Right atrium auricular region (tissue), 2 donors: ENCODE results near the genes PLPPR5, LRRC39, RTCA and CDC14A.

DNA sequence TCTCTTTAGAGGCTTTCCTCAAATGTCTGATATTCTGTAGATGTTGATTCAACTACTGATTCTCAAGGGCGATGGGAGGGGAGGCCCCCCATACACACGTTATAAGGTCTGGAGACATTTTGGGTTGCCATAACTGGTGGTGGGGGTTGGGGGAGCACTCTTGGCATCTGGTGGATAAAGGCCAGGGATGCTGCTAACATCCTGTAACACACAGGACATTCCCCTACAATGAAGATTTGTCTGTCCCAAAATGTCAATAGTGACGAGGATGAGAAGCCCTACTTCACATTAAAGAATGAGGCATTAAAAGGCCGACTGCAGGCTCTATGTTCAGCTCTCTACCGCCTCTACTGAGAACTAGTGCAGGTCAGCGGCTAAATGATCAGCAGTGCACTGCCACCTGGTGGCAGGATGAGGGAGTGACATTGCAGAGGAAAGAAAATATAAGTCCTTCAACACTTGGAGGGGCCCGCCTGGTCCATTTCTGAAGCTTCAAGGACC, 29.5 kb downstream of the ALG14 start:
- PRO-cap: no peak
- RAMPAGE, long total RNA, 2 experiments: no peak in any of the 2 experiments

DNA sequence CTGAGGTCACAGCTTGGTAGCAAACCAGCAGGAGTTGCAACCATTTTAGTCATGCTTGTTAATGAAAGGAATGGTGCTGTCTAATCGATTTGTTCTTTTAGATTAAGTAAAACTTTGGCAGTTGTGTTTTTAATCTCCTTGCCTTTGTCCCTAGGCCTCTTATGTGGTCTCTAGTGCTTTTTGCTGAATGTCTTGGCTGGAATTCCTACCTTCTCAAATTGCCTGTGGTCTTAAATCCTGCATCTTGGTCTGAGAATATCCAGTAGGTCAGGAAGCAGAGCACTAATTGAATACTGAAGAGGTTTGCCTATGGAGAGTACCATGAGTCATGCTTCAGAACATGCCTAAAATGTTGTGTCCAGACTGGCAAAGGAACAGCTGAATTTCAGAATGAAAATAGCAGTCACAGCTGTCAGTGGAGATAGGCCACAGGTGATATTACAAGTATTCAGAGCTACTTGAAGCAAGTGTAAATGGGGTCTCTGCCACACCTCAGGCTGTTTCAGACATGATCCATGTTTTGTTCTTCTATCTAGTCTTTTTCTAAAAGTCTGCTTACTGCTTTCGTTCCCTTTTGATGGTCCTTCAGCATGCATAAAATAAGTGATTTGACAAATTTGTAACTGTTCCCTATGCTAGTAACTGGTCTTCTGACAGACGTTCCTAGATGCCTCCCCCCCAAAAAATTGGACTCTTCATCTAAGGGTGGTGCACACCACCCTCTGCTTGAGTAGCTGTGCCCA, 36.1 kb upstream of the RWDD3 start:
- PRO-cap: unidirectional peak, minus-strand start at position 284 of the sequence
- RAMPAGE, long total RNA, 2 experiments: start-site peak on the minus strand in 1 of 2 experiments, centred at position 311 of the sequence, 33 reads per replicate

GRCh38 chr1:95247590-95248137, 13.7 kb downstream of the RWDD3 start:
- PRO-cap: bidirectional peak, plus-strand start at chr1:95247834, minus-strand start at chr1:95247745
- RAMPAGE, long total RNA, 2 experiments: no peak in any of the 2 experiments

DNA sequence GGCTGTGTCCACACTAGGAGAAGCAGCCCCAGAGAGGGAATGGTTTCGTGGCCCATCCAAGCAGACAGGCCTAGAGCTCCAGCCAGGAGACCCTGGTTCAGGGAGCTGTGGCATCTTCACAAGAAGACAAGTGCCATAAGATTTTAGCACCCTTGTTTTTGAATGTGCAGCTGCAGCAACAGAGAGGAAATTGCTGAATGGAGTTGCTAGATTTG, 122.6 kb downstream of the PTBP2 start:
- PRO-cap: unidirectional peak, plus-strand start at position 156 of the sequence
- RAMPAGE, long total RNA, 2 experiments: no peak in any of the 2 experiments

DNA sequence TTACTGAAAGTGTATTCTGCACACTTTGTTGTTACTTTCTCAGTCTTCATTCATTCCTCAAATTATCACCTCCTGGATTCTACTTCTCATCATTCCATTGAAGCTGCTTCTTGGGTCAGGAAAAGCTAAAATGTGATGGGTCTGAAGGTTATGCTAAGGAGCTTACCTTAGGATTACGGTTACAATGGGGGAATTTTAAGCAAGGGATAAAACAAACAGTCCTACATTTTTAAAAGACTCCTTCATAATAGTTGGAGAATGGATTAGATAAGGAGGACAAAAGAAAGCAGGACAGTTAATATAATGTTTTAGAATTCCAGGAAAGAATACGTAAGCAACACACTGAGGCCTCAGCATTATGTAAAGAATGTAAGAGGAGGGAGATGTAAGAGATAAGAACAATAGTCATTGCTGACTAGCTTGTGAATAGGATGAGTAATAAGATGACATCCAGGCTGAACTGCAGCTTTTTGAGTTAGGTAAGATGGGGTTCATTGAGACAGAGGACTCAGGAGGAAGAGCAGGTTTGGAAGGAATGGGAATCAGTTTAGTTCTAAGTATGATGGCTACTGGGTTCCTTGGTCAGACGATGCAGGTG, 372.6 kb downstream of the PTBP2 start:
- PRO-cap: no peak
- RAMPAGE, long total RNA, 2 experiments: no peak in any of the 2 experiments

GRCh38 chr1:98049436-98049754, 128.6 kb upstream of the DPYD start:
- PRO-cap: no peak
- RAMPAGE, long total RNA, 2 experiments: no peak in any of the 2 experiments

DNA sequence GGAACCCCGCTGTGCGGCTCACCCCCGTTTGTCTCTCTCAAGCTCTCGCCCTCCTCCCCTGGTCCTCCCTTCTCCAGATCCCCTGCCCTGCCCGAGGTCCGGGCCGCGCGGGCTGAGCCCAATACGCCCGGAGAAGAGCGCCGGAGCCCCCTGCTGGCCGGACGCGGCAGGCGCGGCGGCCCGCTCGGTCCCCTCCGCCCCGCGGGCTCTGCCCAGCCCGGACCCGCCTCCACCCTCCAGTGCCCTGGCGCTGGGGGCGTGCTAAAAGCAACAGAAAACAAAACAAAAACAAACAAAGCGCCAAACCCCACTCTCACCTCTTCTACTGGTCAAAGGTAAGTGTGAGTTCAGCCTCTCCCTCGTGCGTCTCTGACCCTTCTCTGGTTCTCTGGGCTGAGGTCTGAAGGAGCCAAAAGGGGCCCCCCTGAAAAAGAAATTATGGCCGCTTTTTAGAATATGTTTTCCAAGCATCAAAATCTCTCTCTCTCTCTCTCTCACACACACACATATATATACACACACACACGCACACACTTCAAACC, 133.4 kb upstream of the DPYD start:
- PRO-cap: no peak
- RAMPAGE, long total RNA, 2 experiments: no peak in any of the 2 experiments

DNA sequence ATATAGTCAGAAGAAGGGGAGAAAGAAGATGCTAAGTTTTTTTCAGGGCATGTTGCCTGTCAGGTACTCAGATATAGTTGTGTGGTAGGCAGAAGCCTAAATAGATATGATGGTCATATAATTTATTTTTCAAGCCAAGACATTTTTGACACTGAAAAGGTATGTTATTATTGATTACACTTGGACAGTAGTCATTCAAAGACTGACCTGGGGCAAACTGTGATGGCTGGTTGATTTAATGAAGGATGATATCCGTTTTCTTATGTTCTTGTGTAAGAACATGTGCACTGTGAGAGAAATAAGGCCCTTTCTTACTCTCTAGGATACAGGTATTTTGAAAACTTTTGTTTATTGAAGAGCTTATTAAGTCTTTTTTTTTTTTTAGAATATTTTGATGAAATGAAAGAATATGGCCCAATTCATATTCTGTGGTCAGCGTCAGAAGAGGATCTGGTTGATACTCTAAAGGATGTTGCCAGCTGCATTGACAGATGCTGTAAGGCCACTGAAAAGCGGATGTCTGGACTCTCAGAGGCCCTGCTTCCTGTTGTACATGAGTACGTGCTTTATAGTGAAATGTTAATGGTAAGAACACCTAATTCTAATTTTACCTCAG, 36.9 kb downstream of the SNX7 start:
- PRO-cap: no peak
- RAMPAGE, long total RNA, 2 experiments: no peak in any of the 2 experiments

GRCh38 chr1:99004317-99005261, at the start of gene PLPPR5:
Gene PLPPR5, minus strand, starts transcription at chr1:99004861.
- PRO-cap: no peak
- RAMPAGE, long total RNA, 2 experiments: no peak in any of the 2 experiments

DNA sequence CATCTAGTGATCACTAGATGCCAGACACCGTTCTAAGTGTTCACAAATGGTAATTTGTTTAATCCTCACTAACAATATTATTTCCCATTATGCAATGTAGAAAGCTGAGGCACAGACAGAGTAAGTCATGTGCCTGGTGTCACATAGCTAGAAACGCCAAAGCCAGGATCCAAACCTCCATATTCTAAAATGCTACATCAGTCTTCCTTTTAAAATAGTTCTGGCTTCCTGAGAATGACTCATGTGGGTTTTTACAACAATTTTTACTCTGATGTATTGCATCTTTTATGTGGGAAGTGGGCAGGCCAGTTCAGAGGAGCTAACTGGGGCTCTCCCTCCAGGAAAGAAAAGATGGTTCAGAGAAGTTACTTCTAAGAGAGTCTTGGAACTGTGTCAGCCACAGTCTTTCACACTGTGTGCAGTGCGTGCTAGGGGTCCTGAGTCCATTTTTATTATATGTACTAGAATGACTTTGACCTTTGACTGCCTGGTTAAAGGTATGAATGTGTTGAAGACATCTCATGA, 177.4 kb downstream of the PLPPR4 start:
- PRO-cap: no peak
- RAMPAGE, long total RNA, 2 experiments: no peak in any of the 2 experiments

GRCh38 chr1:99661654-99662129, 15.8 kb downstream of the PALMD start:
- PRO-cap: no peak
- RAMPAGE, long total RNA, 2 experiments: no peak in any of the 2 experiments

GRCh38 chr1:99759743-99760080, 6.7 kb downstream of the FRRS1 start:
- PRO-cap: no peak
- RAMPAGE, long total RNA, 2 experiments: no peak in any of the 2 experiments

- PRO-cap: no peak
- RAMPAGE, long total RNA, 2 experiments: no peak in any of the 2 experiments
Observed at GRCh38 chr1:99768465-99768867, 2.0 kb upstream of the FRRS1 start.

- PRO-cap: no peak
- RAMPAGE, long total RNA, 2 experiments: no peak in any of the 2 experiments
Observed at GRCh38 chr1:100036572-100037200, 1.2 kb upstream of the MFSD14A start.

- PRO-cap: no peak
- RAMPAGE, long total RNA, 2 experiments: start-site peak on the minus strand in 2 of 2 experiments, at chr1:100178161-100178250 at its widest, 308 to 1,731 reads per replicate
Observed at GRCh38 chr1:100178136-100178456, at the start of gene LRRC39. Gene LRRC39, minus strand, starts transcription at chr1:100178256.

- PRO-cap: no peak
- RAMPAGE, long total RNA, 2 experiments: no peak in any of the 2 experiments
Observed at GRCh38 chr1:100187865-100188266, 9.8 kb upstream of the LRRC39 start.

DNA sequence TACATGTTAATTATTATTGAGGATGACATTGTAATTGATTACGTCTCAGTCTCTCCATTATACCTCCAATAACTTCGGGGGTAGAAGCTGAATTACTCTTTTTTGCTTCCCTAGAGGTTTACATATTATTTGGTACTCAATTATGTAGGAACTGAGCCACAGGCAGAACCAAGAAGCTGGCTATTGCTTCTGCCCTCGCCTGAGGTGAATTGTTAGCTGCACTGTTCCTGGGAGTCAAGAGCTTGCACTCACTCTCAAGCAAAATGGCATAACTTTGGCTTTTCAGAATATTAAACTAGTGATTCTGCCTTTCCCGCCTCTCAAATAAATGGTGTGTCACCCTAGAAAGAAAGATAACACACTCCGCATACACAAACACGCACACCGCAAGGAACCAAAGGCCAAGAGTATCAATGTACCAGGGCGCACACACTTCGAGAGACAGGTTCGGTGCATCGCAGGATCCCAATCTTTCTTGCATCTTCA, 577 bp upstream of the RTCA start:
- PRO-cap: no peak
- RAMPAGE, long total RNA, 2 experiments: no peak in any of the 2 experiments

- PRO-cap: bidirectional peak, plus-strand start at chr1:100266201, minus-strand start at chr1:100266145
- RAMPAGE, long total RNA, 2 experiments: start-site peak on the plus strand in 2 of 2 experiments, at chr1:100266193-100266301 at its widest, 397 to 825 reads per replicate; start-site peak on the minus strand in 2 of 2 experiments, at chr1:100266109-100266116 at its widest, 78 to 99 reads per replicate
Observed at GRCh38 chr1:100265917-100267308, at the start of gene RTCA. Gene RTCA, plus strand, starts transcription at chr1:100266216.

DNA sequence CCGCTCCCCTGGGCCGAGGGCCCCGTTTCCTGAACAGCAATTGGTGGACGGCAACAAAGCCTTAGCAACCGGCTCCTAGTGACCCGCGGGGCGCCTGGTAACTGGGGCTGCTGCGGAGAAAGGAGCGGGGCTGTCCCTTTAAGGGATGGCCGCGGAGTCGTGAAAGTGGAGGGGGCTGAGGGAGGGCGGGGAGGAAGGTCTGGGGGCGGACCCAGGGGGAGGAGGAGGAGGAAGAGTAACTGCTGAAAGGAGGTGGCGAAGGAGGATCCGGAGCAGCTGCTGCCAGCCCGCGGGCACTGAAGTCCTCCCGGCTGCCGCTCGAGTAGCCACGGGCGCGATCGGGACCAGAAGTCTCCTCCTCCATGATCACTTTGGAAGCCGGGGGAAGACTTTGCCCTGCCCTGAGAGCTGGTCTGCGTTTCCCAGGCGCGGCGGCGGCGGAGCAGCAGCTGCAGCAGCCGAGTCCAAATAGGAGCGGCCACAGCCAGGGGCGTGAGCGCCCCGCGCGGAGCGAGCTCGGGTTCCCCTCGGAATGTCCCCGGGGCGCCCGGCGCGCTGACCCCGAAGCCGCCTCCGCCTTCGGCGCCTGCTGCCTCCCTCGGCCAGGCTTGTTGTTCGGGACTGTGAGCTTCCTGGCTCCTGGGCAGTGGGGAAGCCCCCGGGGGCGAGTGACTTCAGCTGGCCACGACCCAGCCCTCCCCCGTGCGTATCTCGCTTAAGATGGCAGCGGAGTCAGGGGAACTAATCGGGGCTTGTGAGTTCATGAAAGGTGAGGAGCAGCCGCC, at the start of gene CDC14A:
Gene CDC14A, plus strand, starts transcription at position 272 of the 785 bp plus-strand sequence.
- PRO-cap: bidirectional peak, plus-strand start at position 272 of the sequence, minus-strand start outside the sequence; unidirectional peak, plus-strand start at position 497 of the sequence; bidirectional peak, plus-strand start at position 703 of the sequence, minus-strand start at position 625 of the sequence
- RAMPAGE, long total RNA, 2 experiments: start-site peak on the plus strand in 1 of 2 experiments, centred at position 266 of the sequence, 62 reads per replicate

DNA sequence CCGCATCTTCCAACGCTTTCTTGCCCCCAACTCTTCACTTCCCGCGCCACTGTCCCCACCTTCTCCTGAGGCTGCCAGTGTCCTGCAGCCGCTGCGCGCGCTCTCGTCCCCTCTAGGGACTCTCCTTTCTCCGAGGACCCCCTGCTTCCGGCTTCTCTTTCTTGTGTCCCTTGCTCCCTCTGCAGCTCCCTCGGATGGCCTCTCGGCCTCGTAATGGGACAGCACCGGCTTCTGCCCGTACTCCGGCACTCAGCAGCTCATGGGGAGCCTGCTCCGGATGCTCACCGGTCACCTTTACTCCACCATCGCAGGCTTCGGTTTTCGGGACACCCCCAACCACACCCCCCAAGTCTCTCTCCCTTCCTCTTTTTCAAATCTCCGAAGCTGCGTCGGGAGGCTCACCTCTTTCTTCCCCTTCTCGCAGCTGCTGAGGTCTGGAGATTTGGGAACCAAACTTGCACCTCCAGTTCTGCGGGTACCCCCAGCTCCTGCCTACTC, 763 bp downstream of the CDC14A start:
- PRO-cap: no peak
- RAMPAGE, long total RNA, 2 experiments: no peak in any of the 2 experiments